HT1080 (cell line): ENCODE measurements around a stretch of chr17.

GRCh38 chr17:39666919-39667322 is 1.3 kb upstream of the PNMT start:
RAMPAGE:
- cytosol, long total RNA, result no peak
- long total RNA, result no peak
- nucleus, long total RNA, result no peak

DNA sequence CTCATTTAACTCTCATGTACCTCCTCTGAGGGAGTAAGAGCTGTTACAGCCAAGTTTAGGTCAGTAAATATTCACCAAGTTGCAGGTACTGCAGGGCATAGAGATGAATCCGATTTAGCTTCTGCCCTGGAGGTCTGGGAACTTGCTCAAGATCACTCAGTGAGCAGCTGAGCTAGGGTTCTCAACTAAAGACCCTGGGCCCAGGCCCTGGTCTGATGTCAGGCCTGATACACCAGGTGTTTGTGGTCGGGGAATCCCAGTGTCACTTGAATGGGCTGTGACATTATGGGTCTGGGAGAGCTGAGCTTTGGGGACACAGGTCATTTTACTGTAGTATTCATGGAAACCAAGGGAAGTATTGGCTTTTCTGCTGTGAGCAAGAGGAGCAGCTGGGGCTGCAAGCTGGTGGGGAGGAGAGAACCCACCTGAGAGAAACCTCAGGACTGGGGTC is 3.7 kb downstream of the ERBB2 start:
RAMPAGE:
- cytosol, long total RNA, result no peak
- long total RNA, result no peak
- nucleus, long total RNA, result no peak

DNA sequence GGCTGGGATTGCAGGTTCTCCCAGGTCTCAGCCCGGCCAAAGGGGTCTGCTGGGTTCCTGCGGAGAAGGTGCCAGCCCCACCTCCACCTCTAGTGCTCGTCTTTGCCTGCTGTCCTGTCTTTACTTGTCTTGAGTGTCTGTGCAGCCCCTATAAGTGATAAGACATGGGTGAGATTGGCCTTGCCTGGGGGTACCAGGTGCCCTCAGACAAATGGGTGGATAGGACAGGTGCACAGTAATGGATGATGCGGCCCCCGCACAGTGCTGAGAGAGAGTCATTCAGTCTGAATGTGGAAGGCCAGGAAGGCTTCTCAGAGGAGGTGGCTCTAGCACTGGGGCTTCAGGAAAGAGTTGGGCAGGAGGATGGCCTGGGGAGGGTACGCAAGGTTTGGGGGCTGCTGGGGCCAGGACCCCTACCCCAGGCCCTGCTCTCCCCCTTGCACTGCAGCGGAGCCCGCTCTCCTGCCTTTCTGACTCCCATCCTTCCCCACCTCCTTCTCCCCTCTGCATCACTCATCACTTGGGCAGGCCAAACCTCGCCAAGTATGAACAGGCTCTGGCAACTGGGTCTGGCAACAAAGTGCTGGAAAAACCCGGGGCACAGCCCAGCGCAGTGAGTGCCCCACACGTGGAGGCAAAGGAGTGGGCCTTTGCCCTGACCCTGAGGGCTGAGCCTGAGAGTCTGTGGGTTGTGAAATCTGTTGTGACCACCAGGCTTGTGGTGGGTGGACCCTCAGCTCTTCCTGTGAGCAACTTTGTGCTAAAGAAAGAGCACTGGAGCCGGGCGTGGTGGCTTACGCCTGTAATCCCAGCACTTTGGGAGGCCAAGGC is 3.4 kb downstream of the GRB7 start:
RAMPAGE:
- cytosol, long total RNA, result no peak
- long total RNA, result no peak
- nucleus, long total RNA, result no peak

DNA sequence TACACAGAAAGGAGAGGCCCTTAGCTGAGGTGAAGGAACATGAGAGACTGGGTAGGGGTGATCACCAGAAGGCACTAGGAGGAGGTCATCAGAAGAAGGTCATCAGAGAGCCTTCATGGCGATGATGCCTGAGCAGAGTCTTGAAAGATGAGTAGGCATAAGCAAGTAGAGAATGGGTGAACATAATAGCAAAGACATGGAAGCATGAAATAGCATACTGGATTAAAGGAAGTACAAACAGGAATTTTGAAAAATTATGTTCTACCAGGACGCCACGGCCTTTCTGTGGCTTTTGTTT is 2.9 kb downstream of the IKZF3 start:
RAMPAGE:
- cytosol, long total RNA, result no peak
- long total RNA, result no peak
- nucleus, long total RNA, result no peak

DNA sequence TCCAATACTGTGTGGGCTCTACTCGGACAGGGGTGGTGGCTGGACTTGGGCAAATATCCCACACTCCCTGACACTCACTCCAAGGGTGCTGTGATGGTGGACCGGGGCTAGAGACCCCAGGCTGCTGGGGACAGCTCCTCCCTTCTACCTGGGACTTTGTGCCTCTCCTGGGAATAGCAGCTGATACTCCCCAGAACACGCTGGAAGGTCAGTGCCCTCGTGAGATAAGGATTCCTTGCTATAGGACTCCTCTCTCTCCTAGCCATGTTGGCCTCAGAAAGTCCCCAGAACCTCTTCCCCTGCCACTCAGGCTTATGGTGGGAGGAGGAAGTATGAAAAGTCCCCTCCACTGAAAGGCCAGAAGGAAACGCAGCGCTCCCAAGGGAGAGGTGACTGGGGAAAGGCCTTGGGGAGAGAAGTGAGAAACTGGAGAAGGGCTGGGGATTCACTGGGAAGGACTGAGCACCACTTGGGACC is 1.8 kb upstream of the GSDMB start:
RAMPAGE:
- cytosol, long total RNA, result no peak
- long total RNA, result no peak
- nucleus, long total RNA, result no peak

GRCh38 chr17:39923610-39924109 is 3.7 kb downstream of the ORMDL3 start:
RAMPAGE:
- cytosol, long total RNA, result no peak
- long total RNA, result no peak
- nucleus, long total RNA, result no peak

DNA sequence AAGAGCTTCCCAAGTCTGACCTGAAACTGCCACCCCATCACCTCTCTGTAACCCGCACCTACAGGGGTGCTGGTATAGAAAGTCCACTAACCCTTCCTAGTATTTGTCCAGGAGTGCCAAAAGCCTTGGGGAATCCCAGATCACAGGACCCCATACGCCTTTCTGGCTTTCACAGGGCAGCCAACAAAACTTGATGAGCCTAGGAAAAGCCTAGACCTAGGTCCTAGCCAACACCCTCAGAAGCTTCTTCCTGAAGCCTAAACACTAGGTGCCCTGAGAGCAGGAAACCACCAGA is 1.4 kb downstream of the ORMDL3 start:
RAMPAGE:
- cytosol, long total RNA, result no peak
- long total RNA, result no peak
- nucleus, long total RNA, result no peak

GRCh38 chr17:39943973-39944606 is 16.6 kb downstream of the LRRC3C start:
RAMPAGE:
- cytosol, long total RNA, result no peak
- long total RNA, result no peak
- nucleus, long total RNA, result no peak

DNA sequence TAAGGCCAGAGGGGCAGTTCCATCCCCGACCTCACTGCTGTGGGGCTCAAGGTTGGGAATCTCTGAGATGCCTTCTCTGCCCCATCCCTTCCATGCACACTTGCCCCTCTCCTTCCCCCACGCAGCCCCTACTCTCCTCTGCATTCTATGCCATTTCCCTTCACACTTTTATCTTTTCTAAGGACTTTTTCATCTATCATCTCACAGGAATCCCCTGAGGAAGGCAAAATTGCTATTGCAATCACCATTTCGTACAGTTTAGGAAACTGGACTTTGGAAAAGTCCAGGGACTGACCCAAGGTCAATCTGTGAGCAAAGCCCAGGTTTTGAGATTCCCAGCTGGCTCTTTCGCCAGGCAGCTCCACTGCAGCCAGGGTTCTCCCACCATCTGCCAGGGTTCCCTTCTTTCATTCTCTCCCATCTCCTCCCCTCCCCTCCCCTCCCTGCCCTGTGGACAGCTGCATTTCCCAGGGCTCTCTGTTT is 12.1 kb upstream of the GSDMA start:
RAMPAGE:
- cytosol, long total RNA, result no peak
- long total RNA, result no peak
- nucleus, long total RNA, result no peak

GRCh38 chr17:40025644-40026382 is 10.6 kb downstream of the CSF3 start:
RAMPAGE:
- cytosol, long total RNA, result no peak
- long total RNA, result no peak
- nucleus, long total RNA, result no peak

DNA sequence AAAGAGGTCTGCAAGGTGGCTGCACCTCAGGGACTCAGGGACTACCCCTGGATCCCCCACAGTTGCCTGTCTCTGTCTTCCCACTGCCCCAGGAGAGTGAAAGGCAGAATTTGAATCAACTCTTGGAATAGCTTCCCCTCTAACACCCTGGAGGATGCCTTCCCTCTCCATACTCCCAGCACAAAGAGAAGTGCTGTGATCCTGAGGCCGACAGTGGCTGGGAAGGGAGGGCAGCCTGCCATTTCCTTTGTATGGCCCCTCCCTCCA is 3.8 kb upstream of the MED24 start:
RAMPAGE:
- cytosol, long total RNA, result no peak
- long total RNA, result no peak
- nucleus, long total RNA, result no peak

DNA sequence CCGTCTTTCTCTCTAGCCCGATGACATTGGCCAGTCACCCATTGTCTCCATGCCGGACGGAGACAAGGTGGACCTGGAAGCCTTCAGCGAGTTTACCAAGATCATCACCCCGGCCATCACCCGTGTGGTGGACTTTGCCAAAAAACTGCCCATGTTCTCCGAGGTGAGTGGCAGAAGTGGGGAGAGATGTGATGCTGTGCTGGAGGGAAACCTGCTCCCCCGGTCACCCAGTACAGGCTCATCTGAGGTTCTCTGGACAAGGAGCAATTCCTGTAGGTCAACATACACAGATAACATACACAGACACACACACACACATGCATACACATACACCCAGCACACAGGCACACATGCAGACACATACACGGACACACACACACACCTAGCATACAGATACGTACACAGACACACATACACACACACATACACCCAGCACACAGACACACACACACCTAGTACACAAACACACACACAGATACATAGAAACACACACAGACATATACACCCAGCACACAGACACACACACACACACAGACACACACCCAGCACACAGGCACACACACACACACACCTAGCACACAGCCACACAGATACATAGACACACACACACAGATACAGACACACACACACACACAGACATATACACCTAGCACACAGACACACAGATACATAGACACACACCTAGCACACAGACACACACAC is 13.5 kb downstream of the NR1D1 start:
RAMPAGE:
- cytosol, long total RNA, result no peak
- long total RNA, result no peak
- nucleus, long total RNA, result no peak

DNA sequence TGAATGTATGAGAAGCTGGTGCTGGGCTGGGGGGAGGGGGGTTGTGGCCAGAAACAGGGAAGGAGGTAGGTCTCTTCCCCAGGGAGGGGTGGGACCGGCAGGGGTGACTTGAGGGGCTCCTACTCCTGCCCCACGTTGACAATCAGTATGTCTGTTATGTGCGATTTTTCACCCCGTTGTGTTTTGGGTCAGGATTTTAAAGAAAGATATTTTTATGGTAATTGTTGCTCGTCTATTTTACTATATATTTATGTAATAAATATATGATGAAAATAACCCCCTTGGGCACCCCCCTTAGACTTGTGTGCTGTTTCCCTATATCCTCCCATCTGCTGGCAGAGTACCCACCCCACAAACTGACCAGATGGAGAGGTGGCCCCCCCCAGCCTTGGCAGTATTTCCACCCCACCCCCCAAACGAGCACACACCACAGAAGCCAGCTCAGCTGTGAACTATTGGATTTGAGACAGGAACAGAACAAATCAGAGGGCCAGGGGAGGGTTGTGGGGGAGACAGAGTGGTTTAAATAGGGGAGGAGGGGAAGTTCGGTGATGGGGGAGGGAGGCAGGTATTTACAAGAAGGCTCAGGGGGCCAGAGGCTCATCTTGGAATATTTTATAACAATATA is 7.9 kb downstream of the NR1D1 start:
RAMPAGE:
- cytosol, long total RNA, result no peak
- long total RNA, result no peak
- nucleus, long total RNA, result no peak

DNA sequence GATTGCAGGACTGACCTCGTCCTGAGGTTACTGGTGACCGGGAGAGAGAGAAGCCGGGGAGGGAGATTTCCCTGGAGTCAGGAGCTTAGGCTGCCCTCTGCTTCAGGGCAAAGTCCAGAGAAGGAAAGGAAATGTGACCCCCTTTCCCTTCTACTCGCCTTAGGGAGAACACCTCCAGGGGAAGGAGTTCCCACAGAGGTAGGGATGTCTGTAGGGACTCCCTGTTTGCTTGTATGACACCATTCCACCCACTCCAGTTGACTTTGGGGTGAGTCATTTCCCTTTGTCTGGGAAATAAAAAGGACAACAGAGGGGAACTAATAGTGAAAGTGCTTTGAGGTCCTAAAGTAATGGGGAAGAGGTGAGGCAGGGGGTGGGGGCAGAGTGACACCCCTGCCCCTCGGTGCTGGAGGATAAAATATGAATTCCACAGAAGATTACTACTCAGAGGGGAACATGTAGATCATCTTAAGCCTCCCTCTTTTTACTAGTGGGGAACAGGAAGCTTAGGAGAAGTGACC is 724 bp upstream of the NR1D1 start:
RAMPAGE:
- cytosol, long total RNA, result no peak
- long total RNA, result no peak
- nucleus, long total RNA, result no peak

GRCh38 chr17:40111108-40112251 is 10.3 kb upstream of the MSL1 start:
RAMPAGE:
- cytosol, long total RNA, result no peak
- long total RNA, result no peak
- nucleus, long total RNA, result no peak

DNA sequence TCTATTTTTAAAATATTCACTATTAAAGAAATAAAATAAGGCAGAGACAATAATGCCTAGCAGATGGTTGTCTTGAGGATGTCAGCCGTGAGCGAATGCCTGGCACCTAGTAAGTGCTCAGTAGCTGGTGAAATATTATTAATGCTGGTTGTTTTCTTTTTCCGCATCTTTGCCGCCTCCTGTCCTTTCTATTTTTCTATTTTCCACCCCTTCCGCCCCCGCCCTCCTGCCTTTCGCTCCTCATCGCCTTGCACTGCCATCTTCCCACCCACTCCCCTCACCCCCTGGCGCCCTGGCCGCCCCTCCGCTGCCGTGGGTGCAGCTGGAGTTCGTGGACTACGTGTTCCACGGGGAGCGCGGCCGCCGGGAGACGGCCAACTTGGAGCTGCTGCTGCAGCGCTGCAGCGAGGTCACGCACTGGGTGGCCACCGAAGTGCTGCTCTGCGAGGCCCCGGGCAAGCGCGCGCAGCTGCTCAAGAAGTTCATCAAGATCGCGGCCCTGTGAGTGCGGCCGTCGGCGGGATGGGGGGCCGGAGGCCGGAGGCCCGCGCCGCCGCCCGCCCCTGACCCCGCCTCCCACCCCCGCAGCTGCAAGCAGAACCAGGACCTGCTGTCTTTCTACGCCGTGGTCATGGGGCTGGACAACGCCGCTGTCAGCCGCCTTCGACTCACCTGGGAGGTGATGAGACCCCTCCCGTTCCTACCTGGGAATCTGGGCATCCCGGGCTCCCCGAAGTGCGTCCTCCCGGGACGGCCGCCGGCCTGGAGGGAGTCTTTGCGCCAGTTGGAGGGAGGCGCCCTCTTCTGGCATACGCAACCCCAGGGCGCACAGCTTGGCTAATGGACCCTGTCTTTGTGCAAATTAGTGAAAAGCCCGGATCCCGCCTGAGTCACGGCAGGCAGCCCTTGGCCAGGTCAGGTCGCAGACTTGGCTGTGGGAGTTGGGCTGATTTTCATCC is 14.0 kb downstream of the RAPGEFL1 start:
RAMPAGE:
- cytosol, long total RNA, result no peak
- long total RNA, result no peak
- nucleus, long total RNA, result no peak

DNA sequence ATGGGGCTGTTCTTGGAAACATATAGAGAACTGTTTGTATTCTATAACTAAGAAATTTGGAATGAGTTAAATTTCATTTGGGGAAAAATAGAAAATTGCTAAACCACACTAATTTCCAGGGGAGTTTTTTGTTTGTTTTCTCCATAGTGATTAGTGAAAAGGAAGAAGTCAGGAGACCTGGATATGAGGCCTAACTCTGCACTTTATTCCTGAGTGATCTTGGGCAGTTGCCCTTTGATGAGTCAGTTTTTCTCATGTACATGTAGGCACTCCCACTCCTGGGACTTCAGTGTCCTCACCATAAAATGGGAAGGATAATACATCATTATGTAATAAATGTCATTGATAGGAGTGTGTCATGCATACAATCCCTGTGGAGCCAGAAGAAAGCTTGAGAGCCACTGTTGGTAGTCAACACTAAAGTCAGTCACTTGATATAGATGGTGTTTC is 32.4 kb downstream of the WIPF2 start:
RAMPAGE:
- cytosol, long total RNA, result no peak
- long total RNA, result no peak
- nucleus, long total RNA, result no peak

DNA sequence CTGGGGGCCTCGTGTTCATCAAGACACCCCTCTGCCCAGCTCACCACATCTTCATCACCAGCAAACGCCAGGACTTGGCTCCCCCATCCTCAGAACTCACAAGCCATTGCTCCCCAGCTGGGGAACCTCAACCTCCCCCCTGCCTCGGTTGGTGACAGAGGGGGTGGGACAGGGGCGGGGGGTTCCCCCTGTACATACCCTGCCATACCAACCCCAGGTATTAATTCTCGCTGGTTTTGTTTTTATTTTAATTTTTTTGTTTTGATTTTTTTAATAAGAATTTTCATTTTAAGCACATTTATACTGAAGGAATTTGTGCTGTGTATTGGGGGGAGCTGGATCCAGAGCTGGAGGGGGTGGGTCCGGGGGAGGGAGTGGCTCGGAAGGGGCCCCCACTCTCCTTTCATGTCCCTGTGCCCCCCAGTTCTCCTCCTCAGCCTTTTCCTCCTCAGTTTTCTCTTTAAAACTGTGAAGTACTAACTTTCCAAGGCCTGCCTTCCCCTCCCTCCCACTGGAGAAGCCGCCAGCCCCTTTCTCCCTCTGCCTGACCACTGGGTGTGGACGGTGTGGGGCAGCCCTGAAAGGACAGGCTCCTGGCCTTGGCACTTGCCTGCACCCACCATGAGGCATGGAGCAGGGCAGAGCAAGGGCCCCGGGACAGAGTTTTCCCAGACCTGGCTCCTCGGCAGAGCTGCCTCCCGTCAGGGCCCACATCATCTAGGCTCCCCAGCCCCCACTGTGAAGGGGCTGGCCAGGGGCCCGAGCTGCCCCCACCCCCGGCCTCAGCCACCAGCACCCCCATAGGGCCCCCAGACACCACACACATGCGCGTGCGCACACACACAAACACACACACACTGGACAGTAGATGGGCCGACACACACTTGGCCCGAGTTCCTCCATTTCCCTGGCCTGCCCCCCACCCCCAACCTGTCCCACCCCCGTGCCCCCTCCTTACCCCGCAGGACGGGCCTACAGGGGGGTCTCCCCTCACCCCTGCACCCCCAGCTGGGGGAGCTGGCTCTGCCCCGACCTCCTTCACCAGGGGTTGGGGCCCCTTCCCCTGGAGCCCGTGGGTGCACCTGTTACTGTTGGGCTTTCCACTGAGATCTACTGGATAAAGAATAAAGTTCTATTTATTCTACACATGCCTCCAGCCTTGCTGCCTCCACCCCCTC is 7.6 kb downstream of the GJD3 start:
RAMPAGE:
- cytosol, long total RNA, result no peak
- long total RNA, result no peak
- nucleus, long total RNA, result no peak

RAMPAGE:
- cytosol, long total RNA, result no peak
- long total RNA, result no peak
- nucleus, long total RNA, result no peak
Observed at GRCh38 chr17:40447747-40448231, 4.5 kb downstream of the IGFBP4 start.

DNA sequence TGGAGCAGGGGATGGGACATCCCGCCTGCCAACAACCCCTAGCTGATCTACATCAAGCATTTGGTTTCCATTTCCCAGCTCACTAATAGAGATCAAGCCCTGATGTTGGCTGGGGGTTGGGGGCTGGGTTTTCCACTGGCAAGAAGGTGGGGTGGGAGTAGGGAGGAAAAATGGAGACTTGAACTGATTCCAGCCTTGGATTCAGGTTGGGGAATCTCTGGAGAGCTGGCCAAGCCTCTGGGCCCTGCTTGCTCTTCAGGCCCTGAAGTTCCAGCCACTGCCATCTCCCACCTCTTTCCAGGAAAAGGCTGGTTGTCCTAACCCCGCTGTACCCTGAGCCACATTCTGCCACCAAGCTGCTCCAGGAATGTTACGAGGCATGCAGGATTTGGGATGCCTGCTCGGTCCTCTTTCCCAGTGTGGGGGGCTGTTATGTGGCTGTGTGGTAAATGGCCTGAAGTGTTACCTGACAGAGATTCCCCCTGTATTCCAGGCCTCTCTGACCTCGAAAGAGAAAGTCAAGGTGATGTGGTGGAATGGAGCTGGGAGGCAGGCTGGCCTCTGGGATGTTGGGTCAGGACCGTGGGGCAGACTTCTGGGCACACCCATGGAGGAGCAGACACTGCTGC is 16.6 kb downstream of the IGFBP4 start:
RAMPAGE:
- cytosol, long total RNA, result no peak
- long total RNA, result no peak
- nucleus, long total RNA, result no peak